Measurements from ENCODE around the gene ODF4.

DNA sequence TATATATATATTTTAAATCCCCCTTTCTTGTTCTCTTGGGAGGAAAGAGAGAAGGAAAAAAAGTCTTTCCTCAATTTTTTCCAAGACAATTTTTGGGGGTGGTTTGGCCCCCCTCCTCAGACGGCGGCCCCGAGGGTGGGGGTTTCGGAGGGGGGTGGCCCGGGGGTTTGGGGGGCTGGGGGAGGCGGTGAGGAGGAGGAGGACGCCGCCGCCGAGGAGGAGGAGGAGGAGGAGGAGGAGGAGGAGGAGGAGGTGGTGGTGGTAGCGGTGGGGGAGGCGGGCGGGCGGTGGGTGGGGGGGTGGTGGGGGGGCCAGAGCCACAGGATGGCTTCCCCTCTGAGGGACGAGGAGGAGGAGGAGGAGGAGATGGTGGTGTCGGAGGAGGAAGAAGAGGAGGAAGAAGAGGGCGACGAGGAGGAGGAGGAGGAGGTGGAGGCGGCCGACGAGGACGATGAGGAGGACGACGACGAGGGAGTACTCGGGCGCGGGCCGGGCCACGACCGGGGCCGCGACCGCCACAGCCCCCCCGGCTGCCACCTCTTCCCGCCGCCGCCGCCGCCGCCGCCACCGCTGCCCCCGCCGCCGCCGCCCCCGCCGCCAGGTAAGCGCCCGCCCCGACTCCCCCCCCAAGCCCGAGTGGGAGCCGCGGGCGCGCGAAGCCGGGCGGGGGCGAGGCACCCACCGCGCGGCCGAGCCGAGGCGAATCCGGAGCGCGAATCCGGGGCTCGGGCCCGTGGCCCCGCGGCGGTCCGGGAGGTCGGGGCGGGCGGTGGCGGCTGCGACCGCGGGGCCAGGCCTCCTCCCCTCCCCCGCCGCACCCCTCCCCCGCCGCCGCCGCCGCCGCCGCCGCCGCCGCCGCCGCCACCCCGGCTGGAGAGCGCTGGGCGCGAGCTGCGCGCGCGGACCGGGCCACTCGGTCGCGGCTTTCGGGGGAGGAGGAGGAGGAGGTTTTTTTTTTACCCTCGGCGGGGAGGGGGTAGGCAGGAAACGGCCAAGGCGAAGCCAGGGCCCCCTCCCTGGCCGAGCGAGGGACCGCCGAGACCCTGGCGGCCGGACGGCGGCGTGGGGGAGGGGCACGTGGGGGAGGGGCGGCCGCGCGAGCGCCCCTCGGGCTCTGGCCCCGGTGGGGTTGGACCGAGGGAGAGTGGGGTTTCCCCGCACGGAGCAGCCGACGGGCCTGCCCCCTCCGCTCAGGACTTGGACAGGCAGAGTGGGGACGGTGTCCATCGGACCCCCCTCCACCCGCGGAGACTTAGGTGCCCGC, 3.7 kb upstream of the CHD3 start:
- PRO-cap: bidirectional peak, plus-strand start at position 320 of the sequence, minus-strand start at position 441 of the sequence; bidirectional peak, plus-strand start at position 918 of the sequence, minus-strand start at position 608 of the sequence

- PRO-cap: bidirectional peak, plus-strand start at chr17:7886192, minus-strand start at chr17:7885913
Measured at GRCh38 chr17:7885747-7885997, 2.9 kb upstream of the CHD3 start.

DNA sequence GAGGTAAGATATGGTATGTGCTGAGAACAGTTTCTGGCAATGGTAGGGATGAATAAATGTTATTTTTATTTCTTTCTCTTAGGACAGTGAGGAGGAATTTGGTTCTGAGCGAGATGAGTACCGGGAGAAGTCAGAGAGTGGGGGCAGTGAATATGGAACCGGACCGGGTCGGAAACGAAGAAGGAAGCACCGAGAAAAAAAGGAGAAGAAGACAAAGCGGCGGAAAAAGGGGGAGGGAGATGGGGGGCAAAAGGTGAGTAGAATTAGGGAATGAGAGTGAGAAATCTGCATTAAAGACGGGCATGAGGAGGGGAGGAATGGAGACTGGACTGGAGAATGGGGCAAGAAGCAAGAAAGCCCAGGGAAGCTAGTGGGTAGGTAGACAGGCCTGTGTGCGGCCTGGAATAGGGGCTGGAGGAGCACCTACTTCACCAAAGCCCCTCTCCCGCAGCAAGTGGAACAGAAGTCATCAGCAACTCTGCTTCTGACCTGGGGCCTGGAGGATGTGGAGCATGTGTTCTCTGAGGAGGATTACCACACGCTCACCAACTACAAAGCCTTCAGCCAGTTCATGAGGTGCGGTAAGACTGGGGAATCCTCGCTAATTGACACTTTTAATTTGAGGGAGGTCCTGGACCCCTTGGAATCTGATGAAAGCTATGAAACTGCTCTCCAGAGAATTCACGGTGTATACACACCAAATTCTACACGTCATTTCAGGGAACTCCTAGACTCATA, 2.1 kb downstream of the CHD3 start:
- PRO-cap: no peak

- PRO-cap: no peak
Measured at GRCh38 chr17:7905823-7906457, 10.1 kb downstream of the RNF227 start.

- PRO-cap: no peak
Measured at GRCh38 chr17:7916914-7917345, 841 bp upstream of the RNF227 start.

GRCh38 chr17:7922157-7922820, 6.2 kb upstream of the RNF227 start:
- PRO-cap: no peak

- PRO-cap: no peak
Measured at GRCh38 chr17:8019019-8019574, 16.7 kb downstream of the GUCY2D start.

- PRO-cap: no peak
Measured at GRCh38 chr17:8105945-8106603, 12.2 kb downstream of the ALOXE3 start.

DNA sequence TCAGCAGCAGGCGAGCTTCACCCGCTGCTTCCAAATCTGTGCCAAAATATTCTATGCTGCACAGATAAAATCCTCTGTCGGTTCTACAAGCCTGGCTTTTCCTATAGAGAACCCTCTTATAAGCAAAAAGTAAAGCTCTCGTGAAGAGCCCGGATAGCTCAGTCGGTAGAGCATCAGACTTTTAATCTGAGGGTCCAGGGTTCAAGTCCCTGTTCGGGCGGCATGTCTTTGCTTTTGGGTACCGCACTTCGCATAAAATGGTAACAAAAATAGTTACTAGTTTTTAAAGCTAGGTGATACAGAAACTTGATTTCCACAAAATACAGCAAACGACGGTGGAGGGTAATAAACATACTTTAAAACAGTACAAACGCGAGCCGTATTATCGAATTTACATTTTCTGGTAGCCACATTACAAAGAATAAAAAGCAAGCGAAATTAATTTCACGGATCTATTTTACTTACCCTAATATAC, 731 bp upstream of the ALOXE3 start:
- PRO-cap: bidirectional peak, plus-strand start at position 150 of the sequence, minus-strand start outside the sequence

GRCh38 chr17:8123015-8123920, 638 bp downstream of the HES7 start:
- PRO-cap: unidirectional peak, minus-strand start at chr17:8123677

DNA sequence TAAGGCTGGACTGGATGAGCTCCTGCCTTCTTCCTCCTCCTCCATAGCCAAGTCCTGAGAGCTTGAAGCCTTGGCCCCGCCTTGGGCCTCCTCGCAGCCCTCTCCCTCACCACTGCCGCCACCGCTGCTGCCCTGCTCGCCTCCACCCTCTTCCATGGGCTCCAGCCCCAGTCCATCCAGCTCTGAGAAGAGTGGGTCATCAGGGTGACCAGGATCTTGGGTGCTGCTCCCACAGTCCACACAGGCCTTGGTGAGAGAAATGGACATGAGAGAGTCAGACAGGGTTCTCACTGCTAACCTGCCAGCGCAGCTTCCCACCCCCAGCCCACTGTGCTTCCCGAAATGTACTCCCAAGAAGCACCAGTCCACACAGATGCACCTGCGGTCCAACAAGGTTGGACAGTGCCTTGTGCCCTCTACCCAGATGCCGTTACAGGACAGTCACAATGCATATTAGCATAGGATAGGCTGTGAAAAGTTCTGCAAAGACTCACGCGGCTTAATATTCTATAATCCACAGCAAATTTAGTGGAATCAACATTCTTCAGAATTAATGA, 11.0 kb downstream of the PER1 start:
- PRO-cap: no peak

- PRO-cap: no peak
Measured at GRCh38 chr17:8142846-8143257, 9.4 kb downstream of the PER1 start.

GRCh38 chr17:8161941-8162879, 538 bp downstream of the VAMP2 start:
- PRO-cap: no peak

- PRO-cap: bidirectional peak, plus-strand start at chr17:8173864, minus-strand start at chr17:8173582
Measured at GRCh38 chr17:8173015-8173968, 2.9 kb downstream of the TMEM107 start.

GRCh38 chr17:8220660-8221705, 10.6 kb upstream of the AURKB start:
- PRO-cap: bidirectional peak, plus-strand start at chr17:8221548, minus-strand start at chr17:8221528

GRCh38 chr17:8225894-8226983, 15.9 kb upstream of the AURKB start:
- PRO-cap: unidirectional peak, minus-strand start at chr17:8226692

- PRO-cap: bidirectional peak, plus-strand start at chr17:8326993, minus-strand start at chr17:8326919; bidirectional peak, plus-strand start at chr17:8327161, minus-strand start at chr17:8327088
Measured at GRCh38 chr17:8326299-8327636, 12.9 kb upstream of the ODF4 start.

DNA sequence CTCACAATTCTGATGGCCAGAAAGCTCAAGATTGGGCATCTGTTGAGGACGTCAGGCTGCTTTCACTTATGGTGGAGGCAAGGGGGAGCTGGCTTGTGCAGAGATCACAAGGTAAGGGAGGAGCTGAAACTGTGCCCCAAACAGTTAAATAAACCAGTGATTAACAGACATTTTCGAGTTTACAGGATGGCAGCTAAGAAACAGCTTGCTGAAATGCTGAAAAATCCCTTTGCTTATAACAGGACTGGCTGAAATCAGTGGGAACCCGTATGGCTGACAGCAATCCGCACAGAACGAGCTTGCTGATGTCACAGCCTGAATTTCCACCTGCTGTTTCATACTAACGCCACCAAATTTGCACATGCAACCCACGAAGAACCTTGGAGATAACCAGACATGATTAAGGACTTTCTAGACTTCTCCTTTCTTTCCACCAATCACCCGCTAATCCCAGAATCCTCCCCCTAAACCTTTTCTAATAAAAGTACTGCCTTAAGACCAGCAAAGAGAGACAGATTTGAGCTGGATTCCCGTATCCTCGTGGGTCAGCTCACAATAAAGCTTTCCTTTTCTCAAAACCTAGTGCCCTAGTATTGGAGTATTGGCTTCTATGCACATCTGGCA, 1.3 kb upstream of the ODF4 start:
- PRO-cap: no peak

DNA sequence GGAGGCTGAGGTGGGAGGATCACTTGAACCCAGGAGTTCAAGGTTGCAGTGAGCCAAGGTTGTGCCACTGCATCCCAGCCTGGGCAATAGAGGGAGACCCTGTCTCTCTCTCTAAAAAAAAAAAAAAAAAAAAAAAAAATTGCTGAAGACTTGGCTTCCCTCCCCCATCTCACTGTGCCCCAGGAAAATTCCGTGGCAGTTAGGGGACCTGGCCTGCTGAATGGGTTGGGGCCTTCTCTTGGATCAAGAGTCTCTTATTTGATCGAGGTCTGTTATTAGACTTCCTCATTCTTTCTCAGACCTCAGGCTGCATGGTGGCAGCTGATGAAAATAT, at the start of gene ODF4:
Gene ODF4, plus strand, starts transcription at position 193 of the 334 bp plus-strand sequence.
- PRO-cap: no peak

DNA sequence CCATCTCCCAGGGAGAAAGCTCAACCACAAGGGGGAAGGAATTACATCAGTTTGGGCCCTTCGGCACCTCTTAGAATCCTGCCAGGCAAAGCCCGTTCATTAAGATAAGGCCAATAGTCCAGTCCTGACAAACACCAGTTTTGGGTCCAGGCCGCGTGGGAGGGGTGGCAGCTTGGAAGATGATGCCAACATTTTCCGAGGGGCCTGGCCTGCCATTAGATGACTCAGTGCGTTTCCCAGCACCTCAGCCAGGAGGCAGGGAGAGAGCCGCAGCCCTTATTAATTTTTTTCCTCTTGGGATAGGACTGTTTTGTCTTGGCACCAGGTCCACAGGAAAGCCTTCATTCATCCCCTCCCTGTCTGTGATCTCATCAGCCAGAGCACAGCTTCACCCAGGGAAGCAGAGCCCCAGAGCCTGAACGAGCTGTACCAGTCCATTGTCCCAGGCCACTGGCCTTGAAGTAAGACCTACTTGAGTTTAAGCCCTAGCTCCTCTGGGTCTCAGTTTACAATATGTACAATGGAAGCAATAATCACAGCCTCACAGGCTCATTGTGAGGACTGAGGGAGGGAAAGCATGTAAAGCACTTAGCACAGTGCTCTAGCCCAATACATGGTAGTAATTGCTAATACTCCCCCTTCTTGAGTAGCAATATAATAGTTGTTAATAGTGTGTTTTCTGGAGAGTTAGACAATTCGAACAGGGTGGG, 4.6 kb upstream of the NDEL1 start:
- PRO-cap: bidirectional peak, plus-strand start at position 380 of the sequence, minus-strand start at position 120 of the sequence; bidirectional peak, plus-strand start at position 558 of the sequence, minus-strand start at position 446 of the sequence